SK-N-DZ (cell line): ENCODE data around the gene LRRC39.

DNA sequence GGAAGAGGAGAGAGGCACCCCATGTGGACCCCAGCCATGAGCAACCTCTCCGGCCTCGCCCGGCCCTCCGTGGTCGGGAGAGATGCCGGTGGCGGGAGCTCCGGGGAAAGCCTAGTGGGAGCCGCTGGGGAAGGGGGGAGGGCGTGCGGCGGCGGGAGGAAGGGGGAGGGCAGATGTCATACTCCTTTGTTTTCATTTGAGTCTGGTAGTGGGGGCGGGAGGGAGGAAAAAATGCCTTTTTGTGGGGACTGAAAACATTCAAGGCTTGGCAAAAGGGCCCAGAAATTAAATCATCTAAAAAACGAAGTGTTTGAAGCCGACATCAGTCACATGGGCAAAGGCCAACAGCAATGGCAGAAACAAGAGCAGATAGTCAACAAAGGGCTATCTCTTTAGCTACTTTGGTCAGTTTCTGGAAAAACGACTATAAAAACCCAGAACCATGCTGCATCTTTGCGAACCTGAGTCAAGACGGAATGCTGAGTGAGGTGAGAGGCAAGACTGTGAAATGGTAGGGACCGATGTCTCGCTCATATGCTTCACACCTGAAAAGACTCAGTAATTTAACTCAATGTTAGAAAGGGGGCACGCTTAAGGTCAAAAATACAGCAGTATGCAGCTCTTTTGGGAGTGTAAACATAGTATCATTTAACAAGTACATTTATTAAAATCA lies 862 bp downstream of the PTBP2 start:
RAMPAGE:
- cytosol, long total RNA = no peak
- nucleus, long total RNA = no peak

DNA sequence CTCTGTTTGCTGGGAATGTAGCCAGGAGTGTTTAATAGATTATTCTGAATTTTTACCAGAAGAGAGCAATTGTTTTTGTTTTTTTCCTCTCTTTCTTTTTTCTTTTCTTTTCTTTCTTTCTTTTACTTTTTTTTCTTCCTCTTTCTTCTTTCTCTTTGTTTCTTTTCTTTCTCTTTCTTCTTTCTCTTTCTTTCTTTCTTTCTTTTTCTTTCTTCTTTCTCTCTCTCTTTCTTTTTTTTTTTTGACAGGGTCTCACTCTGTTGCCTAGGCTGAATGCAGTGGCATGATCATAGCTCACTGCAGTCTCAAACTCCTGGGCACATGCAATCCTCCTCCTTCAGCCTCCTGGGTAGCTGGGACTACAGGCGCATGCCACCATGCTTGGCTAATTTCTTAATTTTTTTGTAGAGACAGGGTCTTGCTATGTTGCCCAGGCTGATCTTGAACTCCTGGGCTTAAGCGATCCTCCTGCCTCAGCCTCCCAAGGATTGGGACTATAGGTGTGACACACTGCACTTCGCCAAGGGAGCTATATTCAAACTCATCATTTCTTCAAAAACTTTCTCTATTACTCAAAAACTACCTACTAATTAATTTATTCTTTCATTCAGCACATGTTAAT lies 486.6 kb downstream of the PTBP2 start:
RAMPAGE:
- cytosol, long total RNA = no peak
- nucleus, long total RNA = no peak

DNA sequence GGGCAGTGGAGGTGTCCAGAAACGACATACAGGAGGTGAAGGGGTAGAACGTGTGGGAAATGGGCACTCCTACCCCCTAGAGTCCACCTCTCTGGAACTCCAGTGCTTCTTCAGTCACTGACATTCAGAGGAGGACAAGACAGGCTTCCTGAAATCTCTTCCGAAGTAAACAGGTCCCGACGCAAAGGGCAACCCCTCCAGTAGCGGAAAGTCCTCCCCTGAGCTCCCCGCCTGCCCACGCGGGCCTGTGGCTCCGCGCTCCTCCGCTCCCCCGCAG lies 423 bp downstream of the DPYD start:
RAMPAGE:
- cytosol, long total RNA = no peak
- nucleus, long total RNA = no peak

DNA sequence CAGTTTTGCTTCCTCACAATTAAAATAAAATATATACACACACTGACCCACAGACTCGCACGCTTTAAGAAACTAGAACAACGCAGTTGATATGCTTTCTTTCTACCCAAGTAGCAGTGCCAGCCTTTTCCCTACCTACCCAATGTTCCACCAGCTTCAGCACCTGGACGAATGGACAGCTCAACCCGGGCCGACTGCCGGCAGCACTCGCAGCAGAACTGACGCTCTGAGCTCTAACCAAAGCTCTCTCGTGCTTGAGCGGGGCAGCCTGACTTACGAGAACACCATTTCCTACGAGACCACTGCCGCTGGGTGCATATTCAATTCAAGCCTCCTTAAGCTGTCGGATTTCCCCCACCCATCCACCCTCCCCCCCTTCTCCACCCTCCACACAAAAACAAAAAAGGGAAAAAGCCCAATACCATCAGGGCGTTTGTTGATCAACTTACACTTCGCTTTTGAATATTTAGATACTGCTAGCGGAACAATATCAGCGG lies 127.4 kb upstream of the DPYD start:
RAMPAGE:
- cytosol, long total RNA = no peak
- nucleus, long total RNA = no peak

DNA sequence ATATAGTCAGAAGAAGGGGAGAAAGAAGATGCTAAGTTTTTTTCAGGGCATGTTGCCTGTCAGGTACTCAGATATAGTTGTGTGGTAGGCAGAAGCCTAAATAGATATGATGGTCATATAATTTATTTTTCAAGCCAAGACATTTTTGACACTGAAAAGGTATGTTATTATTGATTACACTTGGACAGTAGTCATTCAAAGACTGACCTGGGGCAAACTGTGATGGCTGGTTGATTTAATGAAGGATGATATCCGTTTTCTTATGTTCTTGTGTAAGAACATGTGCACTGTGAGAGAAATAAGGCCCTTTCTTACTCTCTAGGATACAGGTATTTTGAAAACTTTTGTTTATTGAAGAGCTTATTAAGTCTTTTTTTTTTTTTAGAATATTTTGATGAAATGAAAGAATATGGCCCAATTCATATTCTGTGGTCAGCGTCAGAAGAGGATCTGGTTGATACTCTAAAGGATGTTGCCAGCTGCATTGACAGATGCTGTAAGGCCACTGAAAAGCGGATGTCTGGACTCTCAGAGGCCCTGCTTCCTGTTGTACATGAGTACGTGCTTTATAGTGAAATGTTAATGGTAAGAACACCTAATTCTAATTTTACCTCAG lies 36.9 kb downstream of the SNX7 start:
RAMPAGE:
- cytosol, long total RNA = no peak
- nucleus, long total RNA = no peak

RAMPAGE:
- cytosol, long total RNA = no peak
- nucleus, long total RNA = no peak
These were observed 674 bp upstream of the PLPPR5 start for GRCh38 chr1:99005262-99005807.

RAMPAGE:
- cytosol, long total RNA = no peak
- nucleus, long total RNA = no peak
These were observed 96.8 kb upstream of the PALMD start for GRCh38 chr1:99549034-99549513.

RAMPAGE:
- cytosol, long total RNA = no peak
- nucleus, long total RNA = no peak
These were observed 1.9 kb downstream of the PALMD start for GRCh38 chr1:99647532-99648585.

DNA sequence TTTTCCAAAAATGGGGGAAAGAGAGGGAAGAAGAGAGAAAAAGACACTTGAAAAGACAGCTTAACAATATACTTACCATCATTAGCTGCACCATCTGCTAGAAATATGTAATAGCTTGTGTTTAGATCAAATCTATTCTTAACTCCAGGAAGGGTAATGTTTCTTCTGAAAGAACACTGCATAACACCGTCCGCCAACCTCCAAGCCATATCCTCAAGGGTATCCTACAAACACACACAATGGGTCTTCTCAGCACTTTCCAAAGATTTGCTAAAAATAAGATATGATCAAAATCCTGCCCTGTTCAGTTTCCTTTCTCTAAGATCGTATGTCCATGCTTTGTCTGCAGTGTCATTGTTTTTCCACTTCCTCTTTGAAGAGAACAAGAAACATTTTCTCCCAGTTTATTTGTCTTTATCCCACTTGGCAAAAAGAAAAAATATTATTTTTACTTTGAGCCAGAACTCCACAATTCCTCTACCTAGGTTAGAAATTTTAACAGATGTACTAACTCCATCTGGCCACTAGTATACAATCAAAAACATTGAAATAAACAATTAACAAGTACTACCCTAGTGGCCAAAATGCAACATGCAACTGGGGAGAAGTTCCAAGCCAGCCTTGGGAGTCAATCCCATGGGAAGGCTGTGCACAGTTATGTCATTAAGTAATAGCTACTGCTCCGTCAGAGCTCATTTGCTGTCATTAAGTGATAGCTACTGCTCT lies 37.9 kb downstream of the FRRS1 start:
RAMPAGE:
- cytosol, long total RNA = no peak
- nucleus, long total RNA = no peak

RAMPAGE:
- cytosol, long total RNA = no peak
- nucleus, long total RNA = no peak
These were observed 41.5 kb upstream of the AGL start for GRCh38 chr1:99808470-99809197.

GRCh38 chr1:99969353-99969551 lies 544 bp upstream of the SLC35A3 start:
RAMPAGE:
- cytosol, long total RNA = no peak
- nucleus, long total RNA = no peak

RAMPAGE:
- cytosol, long total RNA = no peak
- nucleus, long total RNA = no peak
These were observed 9.1 kb upstream of the MFSD14A start for GRCh38 chr1:100028686-100029330.

RAMPAGE:
- cytosol, long total RNA = no peak
- nucleus, long total RNA = no peak
These were observed at the start of gene LRRC39 for GRCh38 chr1:100178136-100178456. Gene LRRC39 (minus strand): TSS chr1:100178256.

DNA sequence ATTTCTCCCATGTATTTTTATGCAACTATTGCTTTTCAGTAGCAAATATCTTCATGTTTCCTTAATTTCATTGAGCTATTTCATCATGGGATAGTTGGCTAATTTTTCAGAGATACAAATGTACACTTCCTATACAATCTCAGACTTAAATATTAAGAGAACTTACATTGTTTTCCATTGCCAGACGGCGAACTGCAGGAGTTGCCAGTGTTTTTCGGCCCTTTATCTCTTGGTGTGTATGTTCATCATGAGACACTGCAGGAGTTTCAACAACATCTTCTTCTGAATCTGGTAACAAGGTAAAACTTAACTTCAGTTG lies 31.2 kb downstream of the DBT start:
RAMPAGE:
- cytosol, long total RNA = no peak
- nucleus, long total RNA = no peak

DNA sequence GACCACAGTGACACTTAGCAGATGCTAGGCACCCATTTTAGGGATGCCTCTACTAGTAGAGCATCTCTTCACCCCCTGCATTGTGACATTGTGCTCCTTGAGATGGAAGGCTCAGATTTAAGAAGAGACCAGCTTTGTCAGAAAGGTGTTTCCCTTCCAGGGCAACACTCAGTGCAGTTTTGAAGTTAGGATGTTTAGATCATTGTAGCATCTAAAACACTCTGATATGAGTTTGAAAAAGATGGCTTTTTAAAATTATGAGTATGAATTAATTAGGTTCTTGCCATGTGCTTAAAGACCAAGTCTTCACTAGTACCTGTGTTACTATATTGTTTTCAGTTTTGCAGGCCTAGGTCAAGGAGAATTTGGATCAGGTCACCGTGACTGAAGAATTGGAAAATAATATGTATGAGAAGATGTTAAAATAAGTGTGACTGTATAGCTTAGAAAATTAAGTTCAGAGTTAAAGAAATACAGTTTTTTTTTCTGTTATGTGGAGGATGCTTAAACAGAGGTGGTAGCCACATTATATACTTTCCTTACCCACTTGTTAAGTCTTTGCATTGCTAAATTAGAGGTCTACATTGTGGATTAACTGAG lies 45.0 kb downstream of the CDC14A start:
RAMPAGE:
- cytosol, long total RNA = no peak
- nucleus, long total RNA = no peak

DNA sequence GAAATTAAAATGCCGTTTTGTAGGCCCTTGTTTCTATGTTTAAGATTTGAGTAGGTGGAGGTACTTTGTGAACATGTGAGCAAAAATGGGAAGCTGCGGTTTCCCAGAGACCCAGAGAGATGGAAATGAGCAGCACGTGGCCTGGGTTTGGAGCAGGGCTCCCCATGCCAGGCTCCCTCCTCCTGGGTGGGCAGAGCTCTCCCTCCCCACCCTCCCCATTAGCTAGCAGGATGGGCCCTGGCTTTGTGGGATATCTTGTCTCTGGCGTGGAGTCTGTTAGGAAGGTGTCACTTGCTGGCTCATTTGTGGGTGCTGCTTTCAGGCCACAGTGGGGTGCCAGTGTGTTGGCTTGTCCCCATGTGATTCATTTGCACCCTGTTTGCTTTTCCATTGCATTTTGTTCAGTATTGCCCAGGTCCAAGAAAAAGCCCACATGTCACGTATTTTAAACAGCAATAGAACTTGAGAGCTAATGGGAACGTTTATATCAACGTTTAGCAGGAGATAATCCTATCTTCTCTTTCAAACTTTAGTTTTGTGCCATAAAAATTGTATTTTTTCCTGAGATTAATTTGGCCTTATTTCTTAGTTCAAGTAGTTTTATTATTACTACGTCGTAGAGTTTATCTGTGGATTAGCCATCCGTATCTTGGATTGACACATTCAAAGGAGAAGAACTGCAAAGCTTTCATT lies 73.7 kb upstream of the GPR88 start:
RAMPAGE:
- cytosol, long total RNA = no peak
- nucleus, long total RNA = no peak

DNA sequence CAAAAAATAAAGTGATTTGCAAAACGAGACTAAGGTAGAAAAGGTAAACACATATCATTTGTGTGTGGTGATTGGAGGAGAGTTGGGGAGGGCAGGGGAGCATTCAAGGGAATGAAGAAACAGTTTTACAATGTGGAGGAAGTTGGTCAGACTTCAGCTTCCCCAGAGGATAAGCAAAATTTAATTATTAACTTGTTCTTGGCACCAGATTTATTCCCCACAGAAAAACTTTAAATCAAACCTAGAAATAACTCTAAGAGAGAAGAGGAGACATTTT lies 75.8 kb upstream of the VCAM1 start:
RAMPAGE:
- cytosol, long total RNA = no peak
- nucleus, long total RNA = no peak

RAMPAGE:
- cytosol, long total RNA = no peak
- nucleus, long total RNA = no peak
These were observed 4.1 kb downstream of the VCAM1 start for GRCh38 chr1:100723623-100724107.

DNA sequence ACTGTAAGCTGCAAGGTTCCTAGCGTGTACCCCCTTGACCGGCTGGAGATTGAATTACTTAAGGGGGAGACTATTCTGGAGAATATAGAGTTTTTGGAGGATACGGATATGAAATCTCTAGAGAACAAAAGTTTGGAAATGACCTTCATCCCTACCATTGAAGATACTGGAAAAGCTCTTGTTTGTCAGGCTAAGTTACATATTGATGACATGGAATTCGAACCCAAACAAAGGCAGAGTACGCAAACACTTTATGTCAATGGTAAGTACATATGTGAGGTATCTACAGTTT lies 11.7 kb downstream of the VCAM1 start:
RAMPAGE:
- cytosol, long total RNA = no peak
- nucleus, long total RNA = no peak

DNA sequence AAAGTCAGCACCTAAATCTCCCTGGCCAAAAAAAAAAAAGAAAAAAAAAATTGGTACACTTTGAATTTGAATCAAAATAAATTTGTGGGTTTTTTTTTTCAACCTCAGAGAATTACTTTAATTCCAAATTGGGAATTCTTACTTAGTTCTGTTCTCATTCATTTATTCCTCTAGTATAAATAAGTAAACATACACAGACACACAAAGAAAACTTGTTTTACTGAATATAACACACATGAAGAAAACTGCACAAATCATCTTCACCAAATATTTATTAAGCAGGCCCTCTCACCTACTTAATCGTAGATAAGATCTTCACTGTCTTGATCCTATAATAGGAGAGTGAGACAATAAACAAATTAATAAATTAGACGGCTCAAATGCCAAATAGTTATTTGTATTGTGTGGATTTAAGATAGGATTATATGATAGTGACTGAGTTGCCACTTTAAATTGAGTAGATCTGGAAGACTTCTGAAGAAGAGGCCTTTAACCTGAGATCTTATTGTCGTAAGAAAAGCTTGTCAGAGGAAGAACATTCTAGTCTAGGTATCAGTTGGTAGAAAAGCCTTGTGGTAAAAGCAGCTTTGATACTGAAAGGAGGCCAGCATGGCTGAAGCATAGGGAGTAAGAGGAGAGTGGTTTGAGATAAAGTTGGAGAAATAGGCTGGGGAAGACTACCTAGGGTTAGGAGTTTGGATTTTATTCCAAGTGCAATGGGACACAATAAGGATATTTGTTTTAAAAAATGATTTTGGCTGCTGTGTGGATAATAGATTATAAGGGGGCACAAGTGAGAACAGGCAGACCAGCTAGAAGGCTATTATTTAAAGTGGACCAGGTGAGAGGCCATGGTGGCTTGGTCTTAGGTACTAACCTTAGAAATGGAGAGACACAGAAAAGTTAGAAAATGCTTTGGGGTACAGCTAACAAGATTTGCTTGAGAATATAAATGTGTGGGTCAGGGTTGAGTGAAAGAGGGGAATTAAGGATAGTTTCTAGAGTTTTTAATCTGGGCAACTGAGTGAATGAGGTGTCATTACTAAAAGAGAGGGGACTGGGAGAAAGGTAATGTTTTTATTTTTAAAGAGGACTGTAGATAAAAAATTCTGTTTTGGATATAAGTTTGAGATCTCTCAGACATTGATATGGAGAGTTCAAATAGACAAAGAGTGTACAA lies 29.1 kb downstream of the SLC30A7 start:
RAMPAGE:
- cytosol, long total RNA = no peak
- nucleus, long total RNA = no peak